ENCODE measurements around the genes HPGDS, TRMT10A, C4orf54, DAPP1 and DNAJB14.

- PRO-cap = no peak
- RAMPAGE, long total RNA, 3 experiments = no peak in any of the 3 experiments
Measured at GRCh38 chr4:90932621-90932934, 805.4 kb downstream of the CCSER1 start.

- PRO-cap = bidirectional peak, plus-strand start at chr4:92305771, minus-strand start at chr4:92305611
- RAMPAGE, long total RNA, 3 experiments = no peak in any of the 3 experiments
Measured at GRCh38 chr4:92305114-92305940, 1.6 kb downstream of the GRID2 start.

- PRO-cap = no peak
- RAMPAGE, long total RNA, 3 experiments = no peak in any of the 3 experiments
Measured at GRCh38 chr4:94252854-94253428, 45.3 kb downstream of the SMARCAD1 start.

GRCh38 chr4:94342390-94343104, at the start of gene HPGDS:
Gene HPGDS (minus strand): TSS chr4:94342836.
- PRO-cap = no peak
- RAMPAGE, long total RNA, 3 experiments = start-site peak on the minus strand in 1 of 3 experiments, at chr4:94342835-94342840 at its widest, 22 reads per replicate

- PRO-cap = bidirectional peak, plus-strand start at chr4:94452866, minus-strand start at chr4:94452707
- RAMPAGE, long total RNA, 3 experiments = no peak in any of the 3 experiments
Measured at GRCh38 chr4:94452548-94453480, 1.1 kb downstream of the PDLIM5 start.

- PRO-cap = no peak
- RAMPAGE, long total RNA, 3 experiments = no peak in any of the 3 experiments
Measured at GRCh38 chr4:94460138-94460822, 8.5 kb downstream of the PDLIM5 start.

DNA sequence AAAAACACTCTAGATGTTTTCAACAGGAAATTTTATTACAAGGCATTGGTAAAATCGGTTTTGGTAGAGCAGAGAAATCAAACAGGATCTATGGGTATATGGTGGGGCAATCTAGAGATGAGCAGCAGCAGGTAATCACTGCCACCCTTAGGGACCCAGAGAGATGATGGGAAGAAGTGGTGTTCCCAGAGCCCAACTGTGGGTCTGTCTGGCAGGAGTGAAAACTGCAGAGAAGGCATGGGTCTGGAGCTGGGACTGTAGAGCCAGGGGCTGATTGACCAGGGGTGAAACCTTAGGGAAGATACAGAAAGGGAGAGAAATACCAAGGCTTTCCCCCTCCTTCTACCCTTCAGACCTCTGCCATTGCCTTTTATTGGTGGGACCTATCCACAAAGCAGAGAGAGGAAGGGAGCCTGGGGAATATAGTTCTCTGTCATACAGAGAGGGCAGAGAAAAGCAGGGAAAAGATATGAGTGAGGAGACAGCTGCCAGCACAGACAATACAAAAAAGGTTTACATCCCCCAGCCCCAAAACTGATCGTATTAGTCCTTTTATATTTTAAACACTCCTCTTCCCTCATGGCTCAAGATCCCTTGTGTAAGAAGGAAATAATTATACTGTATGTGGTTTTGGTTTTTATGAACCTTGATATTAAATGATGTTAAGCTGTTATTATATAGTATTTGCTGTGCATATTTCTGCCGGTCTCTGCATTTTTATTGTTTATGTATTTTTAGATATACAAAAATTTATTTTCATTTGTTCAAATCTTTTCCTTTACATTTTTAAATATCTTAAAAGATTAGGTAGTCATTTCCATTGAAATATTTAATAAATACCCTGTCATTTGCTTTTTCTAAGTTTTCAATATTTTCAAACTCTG, 28.8 kb downstream of the PDLIM5 start:
- PRO-cap = no peak
- RAMPAGE, long total RNA, 3 experiments = no peak in any of the 3 experiments

DNA sequence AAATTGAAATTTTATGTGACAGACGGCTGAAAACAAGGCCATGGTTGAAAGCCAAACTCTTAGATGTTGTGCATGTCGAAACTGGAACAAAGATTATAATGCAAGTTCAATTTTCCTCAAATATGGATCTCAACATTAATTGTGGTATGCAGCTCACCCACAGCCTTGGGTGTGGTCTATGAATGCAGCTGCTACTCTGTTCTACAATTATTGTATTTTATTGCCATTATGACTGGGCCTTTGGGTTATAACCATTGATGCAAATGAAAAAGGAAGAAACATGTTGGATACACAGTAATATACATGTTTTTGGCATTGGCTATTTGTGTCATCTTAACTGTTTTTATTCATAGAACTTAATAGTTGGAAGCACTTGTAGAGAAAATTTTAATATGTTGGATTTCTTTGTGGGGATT, 107.8 kb downstream of the PDLIM5 start:
- PRO-cap = no peak
- RAMPAGE, long total RNA, 3 experiments = no peak in any of the 3 experiments

DNA sequence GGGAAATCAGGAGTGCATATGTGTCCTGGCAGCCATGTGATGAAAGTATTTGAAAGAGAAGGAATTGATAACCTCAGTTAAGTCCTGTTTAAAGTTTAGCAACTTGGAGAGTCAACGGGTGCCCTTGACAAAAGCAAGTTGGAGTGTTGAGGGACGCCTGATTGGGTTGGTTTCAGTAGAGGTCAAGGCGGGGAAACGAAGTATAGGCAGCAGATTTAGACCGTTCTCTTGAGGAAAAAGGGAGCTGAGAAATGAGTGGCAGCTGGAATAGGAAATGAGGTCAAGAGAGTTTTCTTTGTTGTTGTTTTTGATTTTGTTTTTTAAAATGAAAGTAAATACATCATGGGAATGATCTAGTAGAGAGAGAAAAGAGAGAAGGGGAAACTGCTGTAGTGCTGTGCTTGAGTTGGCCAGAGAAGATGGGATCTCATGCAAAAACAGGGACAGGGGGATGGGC, 91.5 kb downstream of the BMPR1B start:
- PRO-cap = no peak
- RAMPAGE, long total RNA, 3 experiments = start-site peak on the plus strand in 1 of 3 experiments, centred at position 364 of the sequence, 6 reads per replicate

- PRO-cap = no peak
- RAMPAGE, long total RNA, 3 experiments = no peak in any of the 3 experiments
Measured at GRCh38 chr4:98259464-98259798, 1.8 kb upstream of the RAP1GDS1 start.

- PRO-cap = no peak
- RAMPAGE, long total RNA, 3 experiments = no peak in any of the 3 experiments
Measured at GRCh38 chr4:98284607-98285101, 23.5 kb downstream of the RAP1GDS1 start.

- PRO-cap = no peak
- RAMPAGE, long total RNA, 3 experiments = no peak in any of the 3 experiments
Measured at GRCh38 chr4:98288559-98288942, 27.4 kb downstream of the RAP1GDS1 start.

DNA sequence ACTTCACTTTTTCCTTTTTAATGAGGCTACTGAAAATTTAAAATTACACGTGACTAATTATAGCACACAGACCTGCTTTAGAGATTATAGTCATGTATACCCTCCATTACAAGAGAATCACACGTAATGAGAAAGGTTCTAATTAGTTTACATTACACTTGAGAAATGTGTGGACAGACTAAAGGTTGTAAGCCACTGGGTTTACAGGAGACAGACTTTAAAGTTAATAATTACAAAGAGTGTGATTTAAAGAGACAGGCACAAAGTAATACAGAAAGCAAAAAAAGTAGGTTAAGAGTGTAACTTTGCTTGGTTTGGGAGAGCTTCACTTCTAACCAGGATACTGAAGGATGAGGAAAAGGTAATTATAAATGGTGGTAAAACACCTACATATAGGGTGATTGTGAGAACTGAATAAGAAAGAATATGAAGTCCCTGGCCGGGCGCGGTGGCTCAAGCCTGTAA, 2.3 kb downstream of the ADH5 start:
- PRO-cap = no peak
- RAMPAGE, long total RNA, 3 experiments = no peak in any of the 3 experiments

- PRO-cap = no peak
- RAMPAGE, long total RNA, 3 experiments = no peak in any of the 3 experiments
Measured at GRCh38 chr4:99205434-99206029, 13.5 kb downstream of the ADH6 start.

DNA sequence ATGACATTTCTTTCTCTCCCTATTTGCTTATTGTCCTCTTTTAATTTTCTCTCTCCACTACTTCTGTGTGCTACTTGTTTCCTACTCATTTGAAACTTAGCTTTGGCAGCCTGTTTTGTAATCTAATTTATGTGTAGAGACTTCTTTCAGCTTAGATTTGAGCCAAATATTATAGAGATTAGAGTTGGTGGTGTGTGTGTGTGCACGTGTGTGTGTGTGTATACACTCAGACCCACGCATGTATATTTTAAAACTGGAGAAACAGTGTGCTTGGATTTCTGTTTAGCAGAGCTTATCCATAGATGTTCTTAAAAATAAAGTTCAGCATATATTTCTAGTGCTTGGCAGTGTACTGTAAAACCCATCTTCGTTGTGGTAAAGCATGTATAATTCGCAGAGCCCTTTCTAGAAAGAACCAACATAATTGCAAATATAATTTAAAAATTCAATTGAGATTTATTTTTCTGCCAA, 1.8 kb downstream of the ADH1B start:
- PRO-cap = no peak
- RAMPAGE, long total RNA, 3 experiments = no peak in any of the 3 experiments

DNA sequence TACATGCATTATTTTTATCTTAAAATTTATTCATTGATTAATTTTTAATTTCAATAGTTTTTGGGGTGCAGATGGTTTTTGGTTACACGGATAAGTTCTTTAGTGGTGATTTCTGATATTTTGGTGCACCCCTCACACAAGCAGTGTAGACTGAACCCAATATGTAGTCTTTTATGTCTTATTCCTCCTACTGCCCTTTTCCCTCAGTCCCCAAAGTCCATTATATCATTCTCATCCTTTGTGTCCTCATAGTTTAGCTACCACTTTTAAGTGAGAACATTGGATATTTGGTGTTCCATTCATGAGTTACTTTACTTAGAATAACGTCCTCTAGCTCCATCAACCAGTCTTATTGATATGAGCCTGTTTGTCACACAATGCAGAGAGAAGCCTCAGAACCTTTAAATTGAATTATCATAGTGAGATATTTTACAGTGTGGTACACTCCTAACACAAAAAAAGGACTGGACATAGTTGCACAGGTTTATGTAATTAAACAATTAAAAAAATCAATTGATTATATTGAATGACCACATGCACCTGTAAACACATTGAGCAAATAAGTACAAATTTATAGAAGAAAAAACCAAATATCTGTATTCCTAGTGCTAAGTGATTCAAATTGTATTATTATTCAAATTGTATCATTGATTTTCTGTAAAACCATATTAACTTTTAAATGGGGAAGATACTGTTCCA, 1.0 kb downstream of the ADH1B start:
- PRO-cap = no peak
- RAMPAGE, long total RNA, 3 experiments = no peak in any of the 3 experiments

DNA sequence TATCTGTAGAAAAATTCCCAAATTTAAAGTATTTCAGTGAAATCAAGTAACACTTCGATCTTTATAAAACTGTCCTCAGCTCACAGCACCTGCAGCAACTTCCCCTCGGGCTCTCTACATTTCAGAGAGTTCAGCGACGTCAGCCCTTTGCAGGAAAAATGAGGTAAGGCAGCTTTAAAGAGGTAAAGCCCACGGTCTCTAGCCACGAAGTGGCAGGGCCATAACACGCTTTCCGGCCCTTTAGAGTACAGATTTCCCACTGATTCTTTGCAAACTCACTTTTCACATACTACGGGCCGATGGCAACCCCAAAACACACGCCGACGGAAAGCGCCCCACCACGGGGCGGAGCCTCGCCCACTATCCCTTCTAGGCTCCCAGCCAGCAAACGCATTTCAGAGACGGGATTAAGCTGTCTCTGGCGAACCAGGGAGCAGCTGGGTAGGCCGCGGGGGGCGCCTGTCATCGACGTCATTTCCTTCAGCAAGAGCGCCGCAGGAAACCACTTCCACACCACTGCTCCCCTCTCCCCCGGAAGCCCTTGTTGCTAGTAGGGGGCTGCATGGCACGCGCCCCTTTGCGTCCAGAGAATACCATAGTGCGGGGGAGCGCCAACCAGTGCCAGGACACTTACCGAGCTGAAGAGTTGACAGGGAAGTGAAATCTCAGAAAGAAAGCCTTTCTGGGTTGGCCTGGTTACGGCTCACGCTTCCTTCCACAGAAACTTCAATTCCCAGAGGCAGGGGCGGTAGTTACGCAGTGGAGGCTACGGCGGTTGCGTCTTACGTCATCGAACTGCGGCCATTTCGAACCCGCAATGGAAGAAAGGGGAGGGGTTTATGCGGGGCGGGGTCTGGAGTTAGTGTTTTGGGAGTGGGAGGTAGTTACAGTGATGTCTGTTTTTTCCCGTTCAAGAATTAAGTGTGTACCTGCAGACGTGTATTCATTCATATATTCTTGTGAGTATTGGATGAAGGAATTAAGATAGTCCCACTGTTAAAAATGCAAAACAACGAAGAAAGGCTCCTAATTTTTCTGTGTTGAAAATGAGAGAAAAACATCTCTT, at the start of gene TRMT10A:
Gene TRMT10A (minus strand): TSS at position 761 of the 1,066 bp plus-strand sequence.
- PRO-cap = bidirectional peak, plus-strand start at position 486 of the sequence, minus-strand start at position 368 of the sequence; bidirectional peak, plus-strand start at position 865 of the sequence, minus-strand start at position 735 of the sequence
- RAMPAGE, long total RNA, 3 experiments = start-site peak on the minus strand in 3 of 3 experiments, centred at positions 419 to 731 of the sequence, 15 to 106 reads per replicate

- PRO-cap = no peak
- RAMPAGE, long total RNA, 3 experiments = no peak in any of the 3 experiments
Measured at GRCh38 chr4:99657680-99657962, at the start of gene C4orf54. Gene C4orf54 (minus strand): TSS chr4:99657828.

- PRO-cap = no peak
- RAMPAGE, long total RNA, 3 experiments = start-site peak on the plus strand in 3 of 3 experiments, at chr4:99816824-99816851 at its widest, 15 to 43 reads per replicate
Measured at GRCh38 chr4:99816434-99817246, at the start of gene DAPP1. Gene DAPP1 (plus strand): TSS chr4:99816827.

DNA sequence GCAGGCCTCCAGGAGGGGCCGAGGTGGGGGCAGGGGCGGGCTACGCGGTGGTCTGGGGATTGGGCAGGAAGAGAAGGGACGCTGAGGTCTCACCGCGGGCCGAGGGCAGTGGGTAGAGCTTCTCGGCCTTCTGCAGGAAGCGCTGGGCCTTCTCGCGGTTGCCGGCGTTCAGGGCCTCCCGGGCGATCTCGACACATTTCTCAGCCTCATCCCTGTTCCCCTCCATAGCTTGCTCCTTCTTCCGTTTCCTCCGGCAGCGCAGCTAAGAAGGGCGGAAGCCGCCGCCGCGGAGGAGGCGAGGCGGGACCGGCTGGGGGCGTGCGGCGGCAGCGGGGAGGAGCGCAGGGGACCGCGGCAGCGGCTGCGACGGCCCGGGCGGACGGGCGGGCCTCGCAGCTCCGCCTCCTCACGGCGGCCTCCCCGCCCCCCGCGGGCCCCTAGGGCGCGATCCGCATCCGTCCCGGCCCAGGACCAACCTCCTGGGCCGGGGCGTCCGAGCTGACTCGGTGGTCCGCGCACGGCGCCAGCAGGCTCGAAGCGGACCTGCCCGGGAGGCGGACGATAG, at the start of gene DNAJB14:
Gene DNAJB14 (minus strand): TSS at position 273 of the 565 bp plus-strand sequence.
- PRO-cap = bidirectional peak, plus-strand start at position 344 of the sequence, minus-strand start at position 264 of the sequence
- RAMPAGE, long total RNA, 3 experiments = start-site peak on the minus strand in 3 of 3 experiments, centred at positions 237 to 245 of the sequence, 102 to 266 reads per replicate

Measured in tibial nerve (tissue), 3 donors.